Tibial artery (tissue), 1 donor: ENCODE results near the gene CXorf38.

- PRO-cap: bidirectional peak, plus-strand start at chrX:40012058, minus-strand start at chrX:40012054; bidirectional peak, plus-strand start at chrX:40012163, minus-strand start at chrX:40012118
Measured at GRCh38 chrX:40011784-40012390, 85.9 kb downstream of the BCOR start.

DNA sequence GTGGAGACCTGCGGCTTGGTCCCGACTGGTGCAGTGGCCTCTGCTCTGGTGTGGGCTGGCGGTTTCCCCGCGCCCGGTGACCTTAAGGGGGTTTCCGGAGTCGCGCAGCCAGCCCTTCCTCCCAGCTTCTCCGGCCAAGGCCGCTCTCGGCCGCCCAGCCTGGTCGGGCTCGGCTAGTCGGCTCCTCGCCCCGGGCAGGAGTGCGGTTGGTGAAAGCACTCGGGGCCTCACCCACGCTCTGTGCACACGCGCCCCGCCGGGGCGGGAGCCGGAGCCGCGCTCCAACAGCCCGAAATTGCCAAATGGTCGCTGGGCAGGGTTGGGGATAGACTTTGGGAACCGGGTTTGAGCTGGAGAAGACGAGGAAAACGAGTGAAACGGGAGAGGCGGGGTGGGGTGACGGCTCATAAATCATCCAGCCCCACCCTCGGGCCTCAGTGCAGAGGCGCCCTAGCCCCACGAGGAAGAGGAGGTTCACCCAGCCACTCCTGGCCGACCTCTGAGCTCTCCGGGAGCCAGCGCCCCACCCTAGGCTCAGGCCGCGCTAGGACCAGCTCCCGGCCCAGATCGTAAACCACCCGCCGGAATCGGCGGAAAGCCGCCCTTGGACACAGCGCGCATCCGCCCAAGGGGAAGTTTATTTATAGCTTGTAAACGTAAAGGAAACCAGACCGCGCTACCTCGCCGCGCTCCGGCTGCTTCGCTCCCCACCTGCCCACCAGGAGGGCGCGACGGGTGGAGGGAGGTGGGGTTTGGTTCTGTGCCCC is 84.6 kb downstream of the BCOR start:
- PRO-cap: bidirectional peak, plus-strand start at position 176 of the sequence, minus-strand start at position 202 of the sequence; bidirectional peak, plus-strand start at position 669 of the sequence, minus-strand start at position 501 of the sequence

DNA sequence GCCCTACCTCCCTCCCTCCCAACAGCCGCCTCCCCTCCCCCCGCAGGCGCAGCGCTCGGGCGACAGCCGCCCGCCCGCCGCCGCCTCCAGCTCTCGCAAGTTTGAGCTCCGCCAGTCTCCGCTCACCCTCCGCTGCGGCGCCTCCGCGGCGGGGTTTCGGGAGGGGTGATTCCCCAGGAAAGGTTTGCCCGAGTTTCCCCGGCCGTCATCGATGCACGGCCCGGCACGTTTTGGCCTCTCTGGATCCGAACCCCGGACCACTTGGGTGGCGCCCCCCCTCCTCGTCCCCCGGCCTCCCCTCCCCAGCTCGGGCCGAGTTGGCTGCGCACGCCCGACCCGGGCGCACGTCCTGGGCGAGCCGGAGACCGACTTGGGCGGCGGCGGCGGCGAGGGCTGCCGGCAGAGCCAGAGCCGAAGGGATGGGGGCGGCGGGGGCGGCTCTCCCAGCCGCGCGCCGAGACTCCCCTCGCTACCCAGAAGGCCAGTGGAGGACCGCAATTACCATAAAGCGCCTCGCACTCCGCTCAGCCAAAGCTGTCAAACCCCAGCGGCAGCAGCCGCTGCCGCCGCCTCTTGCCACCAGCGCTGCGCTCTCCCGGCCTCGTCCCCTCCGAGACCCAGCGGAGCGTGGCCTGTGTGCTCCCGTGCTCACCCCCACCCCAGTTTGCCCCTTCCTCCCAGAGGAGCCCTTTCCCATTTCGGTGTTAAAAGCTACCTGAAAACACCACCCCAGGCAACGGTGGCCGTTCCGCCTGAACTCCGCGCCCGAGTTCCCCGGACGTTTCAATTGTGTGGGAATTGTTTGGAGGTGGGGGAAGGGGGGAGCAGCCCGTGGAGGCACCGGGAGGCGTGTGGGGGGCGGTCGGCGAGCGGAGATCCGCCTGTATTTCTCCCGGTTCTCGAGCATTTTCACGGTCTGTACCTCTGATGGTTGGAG is 560 bp upstream of the BCOR start:
- PRO-cap: bidirectional peak, plus-strand start at position 114 of the sequence, minus-strand start outside the sequence; bidirectional peak, plus-strand start at position 549 of the sequence, minus-strand start at position 453 of the sequence; unidirectional peak, minus-strand start at position 789 of the sequence

DNA sequence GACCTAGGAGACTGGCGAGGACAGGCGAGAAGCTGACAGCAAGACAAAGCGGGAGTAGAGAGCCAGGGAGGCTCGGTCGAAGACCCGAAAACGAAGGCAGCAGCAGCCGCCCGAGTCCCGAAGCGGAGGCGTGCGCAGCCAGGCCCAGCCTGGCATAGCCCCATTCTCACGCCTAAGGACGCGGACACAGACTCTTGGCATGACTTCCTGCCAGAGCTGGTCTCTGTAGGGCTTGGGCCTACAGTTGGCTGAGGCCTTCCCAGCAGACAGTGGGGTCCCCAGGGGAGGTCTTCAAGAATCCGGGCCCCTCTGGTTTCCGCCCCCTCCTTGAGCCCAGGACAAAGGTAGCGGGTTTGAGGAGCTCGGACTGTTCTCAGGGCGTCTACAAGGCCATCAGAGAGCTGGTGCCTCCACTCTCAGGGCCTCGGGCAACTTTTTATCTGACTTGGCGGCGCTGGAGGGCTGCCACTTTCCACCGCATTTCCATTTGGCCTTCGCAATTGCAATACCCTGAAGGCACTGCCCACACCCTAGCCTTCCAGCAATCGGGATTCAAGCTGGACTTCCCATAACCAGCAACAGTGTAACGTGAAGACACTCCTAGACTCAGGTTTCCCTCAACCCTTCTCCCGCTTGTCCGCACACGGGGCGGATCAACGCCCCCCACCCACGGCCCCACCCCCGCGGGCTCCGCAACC is 50.0 kb upstream of the BCOR start:
- PRO-cap: no peak

DNA sequence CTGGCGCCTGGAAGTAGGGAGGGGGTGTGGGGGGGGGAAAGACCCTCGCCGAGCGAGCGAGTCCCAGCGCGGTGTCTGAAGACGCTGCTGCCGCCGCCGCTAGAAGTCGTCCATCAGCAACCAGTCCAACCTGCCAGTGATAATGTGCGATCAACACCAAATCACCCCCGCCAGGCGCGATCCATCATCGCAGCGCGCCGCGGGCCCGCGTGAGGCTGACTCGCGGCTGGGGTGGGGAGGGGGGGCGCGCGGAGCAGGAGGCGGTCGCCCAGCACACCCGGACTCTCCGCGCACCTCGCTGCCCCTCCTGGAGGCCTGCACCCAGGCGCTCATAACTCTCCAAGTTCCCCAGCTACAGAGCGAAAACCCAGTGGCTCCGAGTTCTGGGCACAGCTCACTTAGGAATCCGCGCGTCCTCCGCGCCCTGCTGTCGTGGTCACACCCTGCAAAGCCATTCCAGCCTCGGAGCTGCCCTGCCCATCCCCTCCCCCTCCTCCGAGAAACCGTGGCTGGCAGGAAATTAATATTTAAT is 57.9 kb upstream of the BCOR start:
- PRO-cap: no peak

GRCh38 chrX:40167886-40168435 is 70.2 kb upstream of the BCOR start:
- PRO-cap: no peak

DNA sequence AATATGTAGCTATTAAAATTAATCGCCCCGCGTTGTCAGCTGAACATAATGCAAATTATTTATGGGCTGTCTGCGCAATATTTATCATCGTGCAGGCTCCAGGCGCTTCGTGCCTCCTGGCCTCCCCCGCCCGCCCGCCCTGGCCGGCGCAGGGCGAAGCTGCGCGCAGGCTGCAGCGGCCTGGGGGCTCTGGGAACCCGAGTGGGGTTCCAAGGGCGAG is 70.9 kb upstream of the BCOR start:
- PRO-cap: no peak

- PRO-cap: no peak
Measured at GRCh38 chrX:40171623-40171763, 73.7 kb upstream of the BCOR start.

DNA sequence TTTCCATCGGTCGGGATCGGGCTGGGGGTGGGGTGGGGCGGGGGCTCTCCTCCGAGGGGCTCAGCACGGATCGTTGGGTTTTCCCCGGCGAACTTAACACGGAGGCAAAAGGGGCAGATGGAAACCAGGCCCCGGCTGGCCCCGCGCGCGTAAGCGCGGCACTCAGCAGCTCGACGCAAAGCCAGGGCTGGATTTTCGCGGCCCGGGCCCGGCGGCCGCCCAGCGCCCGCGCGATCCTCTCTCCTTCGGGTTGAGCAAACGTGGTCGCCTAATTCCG is 77.3 kb upstream of the BCOR start:
- PRO-cap: no peak

DNA sequence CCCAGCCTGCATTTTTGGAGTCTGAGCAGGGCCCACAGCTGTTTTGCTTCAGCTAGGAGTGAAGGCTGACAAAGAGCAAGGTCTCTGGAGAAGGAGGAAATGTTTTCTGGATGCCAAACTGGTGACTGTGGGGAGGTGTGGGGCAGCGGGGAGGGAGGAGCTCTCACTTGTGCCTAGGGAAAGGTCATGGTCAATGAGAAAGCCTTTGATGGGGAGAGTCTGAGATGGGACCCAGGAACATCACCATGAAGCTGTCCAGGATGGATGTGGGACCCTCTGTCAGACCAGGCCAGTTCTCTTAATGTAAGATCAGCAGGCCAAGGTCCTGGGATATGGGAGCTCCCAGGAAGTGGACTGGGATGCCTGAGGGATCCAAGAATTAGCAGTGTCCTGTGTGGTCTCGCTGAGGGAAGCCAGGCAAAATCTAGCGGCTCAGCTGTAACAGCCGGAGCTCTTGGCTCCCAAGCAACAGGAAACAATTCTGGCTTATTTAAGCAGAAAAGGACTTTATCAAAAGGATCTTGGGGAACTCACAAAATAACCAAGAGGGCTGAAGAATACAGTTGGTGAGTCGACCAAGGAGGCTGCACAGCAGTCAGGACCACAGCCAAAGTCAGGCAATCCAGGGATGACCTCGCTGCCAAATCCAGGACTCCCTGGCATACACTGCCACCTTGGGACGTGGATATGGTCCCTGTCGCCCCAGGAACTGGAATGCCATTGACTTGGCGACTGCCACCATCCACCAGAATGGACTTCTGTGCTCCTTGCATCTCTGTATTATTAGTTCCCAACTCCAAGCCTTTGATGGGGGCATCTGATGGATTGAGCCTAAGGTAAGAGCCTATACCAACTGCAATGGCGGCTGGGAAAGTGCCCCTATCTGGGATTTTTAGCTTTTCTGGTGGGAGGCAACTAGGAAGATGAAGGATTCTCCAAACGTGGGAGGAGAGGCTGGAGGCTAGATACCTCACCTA is 165.2 kb upstream of the BCOR start:
- PRO-cap: no peak

DNA sequence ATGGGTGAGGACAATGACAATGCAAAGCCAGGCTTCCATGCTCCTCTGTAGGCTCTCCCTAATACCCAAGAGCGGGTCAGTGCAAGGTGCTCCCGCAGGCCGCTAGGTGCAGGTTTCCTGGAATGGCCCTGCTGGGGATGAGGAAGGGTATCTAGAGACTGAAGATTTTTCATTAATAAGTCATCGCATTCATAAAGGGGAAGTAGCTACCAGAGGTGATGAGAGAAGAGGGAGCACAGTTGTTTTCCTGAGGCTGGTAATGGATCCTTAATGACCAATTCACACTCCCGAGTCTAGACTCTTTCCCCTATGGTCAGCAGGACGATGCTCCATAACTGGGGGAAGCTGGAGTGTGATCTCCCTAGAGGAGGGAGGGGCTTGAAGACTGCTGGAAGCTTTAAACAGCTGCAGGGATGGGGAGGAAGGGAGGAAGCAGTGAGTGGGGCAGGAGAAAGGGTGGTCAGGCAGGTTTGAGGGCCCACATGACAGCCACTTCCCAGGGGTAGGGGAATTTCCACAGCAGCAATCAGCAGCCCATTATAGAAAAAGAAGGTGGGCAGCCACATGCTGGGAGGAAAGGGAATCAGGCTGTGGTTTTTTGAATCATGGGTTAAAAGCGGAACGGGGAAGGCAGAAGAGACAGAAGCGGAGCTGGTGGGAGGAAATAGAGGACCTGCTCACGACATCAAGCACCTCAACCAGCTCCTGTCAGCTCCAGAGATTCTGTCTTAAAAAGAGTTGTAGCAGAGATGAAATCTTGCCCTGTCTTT is 10.2 kb upstream of the ATP6AP2 start:
- PRO-cap: no peak

DNA sequence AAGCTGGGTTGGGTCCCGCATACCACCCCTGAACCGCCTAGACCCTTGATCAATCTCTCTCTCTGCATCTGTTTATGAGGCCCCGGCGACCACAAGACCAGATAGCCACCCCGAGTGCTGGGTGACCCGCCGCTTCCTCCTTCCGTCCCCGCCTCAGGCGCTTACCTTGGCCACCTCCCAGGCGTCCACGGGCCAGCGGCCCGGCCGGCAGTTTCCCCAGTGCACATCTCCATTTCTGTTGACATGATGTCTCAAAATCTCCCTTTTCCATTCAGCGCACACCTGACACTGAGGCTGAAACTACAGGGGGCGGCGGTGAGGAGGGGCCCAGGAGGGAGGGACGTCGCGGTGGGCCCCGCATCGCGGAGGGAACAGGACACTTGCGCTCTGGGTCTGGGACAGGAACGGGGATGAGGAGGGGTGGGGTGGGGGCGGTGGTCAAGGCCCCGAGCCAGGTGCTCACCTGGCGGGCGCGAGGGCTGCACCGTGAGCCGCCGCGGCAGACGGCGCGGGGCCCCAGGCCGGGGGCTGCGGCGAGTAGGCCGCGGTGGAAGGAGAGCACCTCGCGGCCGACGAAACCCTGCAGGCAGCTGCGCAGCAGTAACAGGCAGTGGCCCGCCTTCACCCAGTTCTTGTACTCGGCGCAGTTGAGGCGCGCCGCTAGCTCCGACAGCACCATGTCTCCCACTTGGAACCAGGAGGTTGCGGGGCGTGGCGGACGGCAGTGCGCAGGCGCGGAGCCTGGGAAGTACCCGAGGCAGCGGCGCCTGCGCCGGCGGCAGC is at the start of gene CXorf38:
TSS of gene CXorf38 (minus strand) at position 720 of the 783 bp plus-strand sequence.
- PRO-cap: bidirectional peak, plus-strand start outside the sequence, minus-strand start at position 690 of the sequence

GRCh38 chrX:40755244-40755999 is 20.1 kb upstream of the MED14 start:
- PRO-cap: no peak

GRCh38 chrX:40933345-40934339 is 151.6 kb upstream of the USP9X start:
- PRO-cap: no peak

DNA sequence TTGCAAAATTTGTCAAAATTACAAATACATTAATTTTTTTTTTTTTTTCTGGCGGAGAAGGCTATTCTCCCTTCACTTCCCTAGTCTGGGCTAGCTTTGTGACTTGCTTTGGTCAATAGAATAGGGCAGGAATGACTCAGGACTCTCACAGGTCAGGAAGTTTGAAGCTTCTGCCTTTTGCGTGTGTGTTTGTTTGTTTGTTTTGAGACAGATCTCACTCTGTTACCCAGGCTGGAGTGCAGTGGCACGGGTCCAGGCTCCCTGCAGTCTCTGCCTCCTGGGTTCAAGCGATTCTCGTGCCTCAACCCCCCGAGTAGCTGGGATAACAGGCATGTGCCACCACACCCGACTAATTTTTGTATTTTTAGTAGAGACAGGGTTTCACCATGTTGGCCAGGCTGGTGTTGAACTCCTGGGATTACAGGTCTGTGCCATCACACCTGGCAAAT is 55.9 kb upstream of the USP9X start:
- PRO-cap: no peak

DNA sequence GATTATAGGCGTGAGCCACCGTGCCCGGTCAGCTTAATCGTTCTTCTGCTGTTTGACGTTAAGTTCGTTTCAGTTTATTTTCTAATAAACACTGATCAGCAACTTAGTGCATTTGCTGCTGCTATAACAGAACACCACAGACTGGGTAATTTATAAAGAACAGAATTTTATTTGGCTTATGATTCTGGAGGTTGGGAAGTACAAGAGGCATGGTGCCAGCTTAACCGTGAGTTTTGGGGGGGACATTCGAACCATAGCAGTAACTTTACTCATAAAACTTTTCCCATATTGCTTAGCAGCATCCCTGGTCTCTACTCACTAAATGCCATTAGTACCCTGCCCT is 62.4 kb downstream of the USP9X start:
- PRO-cap: no peak

GRCh38 chrX:41191752-41192040 is 106.5 kb downstream of the USP9X start:
- PRO-cap: no peak

DNA sequence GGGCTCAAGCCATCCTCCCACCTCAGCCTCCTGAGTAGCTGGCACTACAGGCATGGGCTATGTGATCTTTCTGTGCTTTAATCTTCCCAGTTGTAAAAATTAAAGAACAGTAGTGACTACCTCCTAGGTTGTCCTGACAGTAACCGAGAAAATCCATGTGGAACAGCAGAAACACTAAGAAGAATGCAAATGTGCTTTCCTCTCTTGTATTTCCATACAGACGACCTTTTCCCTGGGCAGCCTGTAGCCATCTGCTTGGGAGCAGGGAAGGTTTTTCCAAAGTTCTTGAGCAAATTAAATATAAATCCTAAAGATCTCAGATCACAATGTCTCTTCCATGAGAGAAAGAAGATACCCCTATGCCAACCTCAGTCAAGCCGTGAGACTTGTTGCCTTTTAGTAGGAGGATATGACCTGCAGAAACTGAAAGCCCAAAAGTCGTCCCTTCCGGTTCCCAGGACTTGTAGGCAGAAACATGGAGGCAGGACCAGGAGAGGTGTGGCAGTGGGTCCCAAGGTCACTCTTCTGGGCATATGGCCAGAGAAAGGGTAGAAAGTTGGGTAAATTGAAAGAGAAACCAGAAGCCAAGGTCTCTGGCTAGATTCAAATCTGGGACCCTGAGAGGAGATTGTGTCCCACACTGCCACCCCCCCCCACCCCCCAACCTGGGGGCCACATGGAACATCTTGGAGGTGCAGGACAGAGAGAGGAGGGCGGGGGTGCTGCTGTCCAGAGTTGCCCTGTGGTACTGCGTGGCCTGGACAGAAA is 55.2 kb downstream of the DDX3X start:
- PRO-cap: no peak

GRCh38 chrX:43279229-43279942 is 376.7 kb upstream of the MAOA start:
- PRO-cap: no peak

DNA sequence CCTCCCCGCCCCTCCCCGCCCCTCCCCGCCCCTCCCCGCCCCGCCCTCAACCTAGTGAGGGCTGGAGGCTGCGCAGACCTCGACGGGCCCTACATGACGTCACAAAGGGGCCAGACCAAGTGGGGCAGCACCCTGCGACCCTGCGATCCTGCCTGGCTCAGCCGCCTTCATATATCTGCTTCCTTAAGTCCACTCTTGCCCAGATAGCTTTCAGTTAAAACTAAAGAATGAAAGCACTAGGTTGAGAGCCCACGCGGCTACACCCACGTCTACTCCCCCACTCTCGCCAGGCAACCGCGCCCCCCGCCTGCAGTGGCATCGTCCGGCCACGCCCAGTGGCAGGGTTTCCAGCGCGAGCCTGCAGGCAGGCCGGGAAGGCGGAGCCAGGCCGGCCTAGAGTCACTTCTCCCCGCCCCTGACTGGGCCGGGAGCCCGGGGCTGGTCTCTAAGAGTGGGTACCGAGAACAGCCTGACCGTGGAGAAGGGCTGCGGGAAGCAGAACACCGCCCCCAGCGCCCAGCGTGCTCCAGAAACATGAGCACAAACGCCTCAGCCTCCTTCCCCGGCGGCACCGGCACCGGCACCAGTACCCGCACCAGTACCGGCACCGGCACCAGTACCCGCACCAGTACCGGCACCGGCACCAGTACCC is 1.4 kb upstream of the MAOA start:
- PRO-cap: bidirectional peak, plus-strand start at position 476 of the sequence, minus-strand start at position 337 of the sequence